Stomach (tissue), 7 donors: ENCODE data around the gene SNAPC4.

GRCh38 chr9:134458391-134458851 lies 132.2 kb downstream of the RXRA start:
- PRO-cap = no peak
- RAMPAGE, long total RNA, 5 experiments = no peak in any of the 5 experiments
- RRBS = 60% methylated on average over 3 of the region's 10 CpGs

DNA sequence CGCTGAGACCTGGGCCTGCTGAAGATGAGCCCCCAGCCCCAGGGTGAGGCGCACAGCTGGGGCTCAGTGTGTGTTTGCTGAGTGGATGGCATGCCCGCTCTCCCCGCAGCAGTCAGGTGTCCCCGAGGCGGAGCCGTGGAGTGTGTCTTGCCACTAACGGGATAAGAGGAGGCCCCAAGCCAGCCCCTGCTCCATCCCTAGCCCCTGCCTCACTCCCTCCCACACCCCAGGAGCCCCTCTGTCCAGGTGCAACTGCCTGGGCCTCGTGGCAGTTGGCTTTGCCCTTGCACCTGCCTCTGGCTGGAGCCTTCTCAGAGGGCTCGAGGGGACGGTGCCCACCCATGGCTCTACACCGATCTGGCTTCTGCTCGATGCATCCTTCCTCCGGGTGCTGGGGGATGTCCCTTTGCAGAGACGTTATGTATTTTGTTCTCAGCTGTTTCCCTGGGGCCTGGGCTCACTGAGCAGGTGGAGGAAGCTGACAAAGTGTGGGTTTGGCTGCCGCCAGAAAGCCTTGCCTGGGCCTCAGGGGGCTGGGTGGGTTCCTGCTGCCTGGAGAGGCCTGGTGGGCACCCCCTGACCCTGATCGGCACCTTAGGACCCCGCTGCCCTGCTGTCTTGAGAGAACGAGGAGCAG lies 148.6 kb downstream of the RXRA start:
- PRO-cap = no peak
- RAMPAGE, long total RNA, 5 experiments = no peak in any of the 5 experiments
- RRBS = no CpG with 5 or more reads among the region's 19 CpGs

DNA sequence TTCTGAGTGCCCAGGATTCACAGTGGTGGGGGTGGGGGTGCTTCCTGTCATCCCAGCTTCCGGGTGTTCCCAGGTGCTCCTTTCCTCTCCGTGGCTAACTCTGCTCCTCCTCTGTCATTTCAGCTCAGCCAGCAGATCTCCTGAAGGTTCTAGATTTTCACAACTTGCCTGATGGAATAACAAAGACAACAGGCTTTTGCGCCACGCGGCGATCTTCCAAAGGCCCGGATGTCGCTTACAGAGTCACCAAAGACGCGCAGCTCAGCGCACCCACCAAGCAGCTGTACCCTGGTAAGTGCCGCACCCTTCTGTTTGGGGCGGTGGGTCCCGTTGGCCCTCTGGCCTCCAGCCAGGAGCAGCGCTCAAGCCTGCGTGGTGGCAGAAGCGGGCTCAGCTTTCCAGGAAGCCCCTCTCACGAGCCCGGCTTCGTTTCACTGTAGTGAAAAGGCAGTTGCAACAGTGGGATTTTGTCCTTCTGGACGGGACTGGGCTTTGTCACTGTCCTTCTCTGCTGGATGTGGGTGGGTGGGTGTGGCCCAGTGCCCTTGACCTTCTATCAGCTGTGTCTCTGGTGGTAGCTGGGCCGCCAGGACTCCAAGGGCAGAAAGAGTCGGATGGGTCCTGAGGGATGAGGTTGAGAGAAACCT lies 49.3 kb downstream of the COL5A1 start:
- PRO-cap = no peak
- RAMPAGE, long total RNA, 5 experiments = start-site peak on the plus strand in 2 of 5 experiments, centred at positions 215 to 219 of the sequence, 22 to 432 reads per replicate
- RRBS = no CpG with 5 or more reads among the region's 23 CpGs

- PRO-cap = no peak
- RAMPAGE, long total RNA, 5 experiments = start-site peak on the plus strand in 2 of 5 experiments, at chr9:134842193-134842297 at its widest, 14 to 26 reads per replicate
- RRBS = 83% methylated on average over 3 of the region's 22 CpGs
Measured at GRCh38 chr9:134842167-134842540, 38.5 kb upstream of the FCN2 start.

- PRO-cap = no peak
- RAMPAGE, long total RNA, 5 experiments = no peak in any of the 5 experiments
- RRBS = no CpG with 5 or more reads among the region's 17 CpGs
Measured at GRCh38 chr9:134944417-134944991, 26.8 kb upstream of the FCN1 start.

DNA sequence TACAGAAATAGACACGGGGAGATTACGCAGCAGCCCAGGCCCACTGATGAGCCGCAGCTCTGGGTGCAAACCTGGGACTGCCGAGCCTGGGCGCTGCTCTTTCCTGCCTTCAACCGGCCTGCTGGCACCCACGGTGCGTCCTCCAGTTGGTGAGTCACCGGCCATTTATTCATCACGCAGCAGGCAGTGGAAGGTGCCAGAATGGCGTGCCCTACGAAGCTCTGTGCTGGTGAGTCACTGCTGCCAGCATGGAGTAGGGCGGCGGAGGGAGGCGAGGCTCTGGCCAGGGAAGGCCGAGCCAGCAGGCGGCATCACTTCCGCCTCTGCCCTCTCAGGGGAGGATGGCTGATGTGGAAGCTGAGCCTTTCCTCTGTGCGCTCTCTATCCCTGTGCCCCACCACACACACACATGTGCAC lies 39.0 kb downstream of the OLFM1 start:
- PRO-cap = unidirectional peak, plus-strand start at position 257 of the sequence
- RAMPAGE, long total RNA, 5 experiments = no peak in any of the 5 experiments
- RRBS = 28% methylated on average over 4 of the region's 19 CpGs

DNA sequence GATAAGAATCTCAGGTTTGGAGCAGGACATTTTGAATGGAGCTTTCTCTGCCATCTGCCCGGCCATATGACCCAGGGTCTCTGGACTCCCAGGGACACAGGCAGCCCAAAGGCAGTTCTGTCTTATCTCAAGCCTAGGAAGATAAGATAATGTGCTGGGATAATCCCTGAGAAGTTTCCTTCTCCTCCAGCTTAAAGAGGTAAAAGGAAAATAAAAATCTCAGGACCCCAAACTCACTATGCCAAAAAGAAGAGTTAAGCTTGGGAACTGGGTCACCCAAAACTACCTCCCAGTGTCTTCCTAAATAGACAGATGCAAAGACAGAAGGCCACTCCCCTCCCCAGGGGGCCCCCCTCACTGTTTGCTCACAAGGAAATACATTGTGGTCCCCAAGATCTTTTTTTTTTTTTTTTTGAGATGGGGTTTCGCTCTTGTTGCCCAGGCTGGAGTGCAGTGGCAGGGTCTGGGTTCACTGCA lies 10.2 kb upstream of the PPP1R26 start:
- PRO-cap = no peak
- RAMPAGE, long total RNA, 5 experiments = no peak in any of the 5 experiments
- RRBS = no CpG with 5 or more reads among the region's 2 CpGs

DNA sequence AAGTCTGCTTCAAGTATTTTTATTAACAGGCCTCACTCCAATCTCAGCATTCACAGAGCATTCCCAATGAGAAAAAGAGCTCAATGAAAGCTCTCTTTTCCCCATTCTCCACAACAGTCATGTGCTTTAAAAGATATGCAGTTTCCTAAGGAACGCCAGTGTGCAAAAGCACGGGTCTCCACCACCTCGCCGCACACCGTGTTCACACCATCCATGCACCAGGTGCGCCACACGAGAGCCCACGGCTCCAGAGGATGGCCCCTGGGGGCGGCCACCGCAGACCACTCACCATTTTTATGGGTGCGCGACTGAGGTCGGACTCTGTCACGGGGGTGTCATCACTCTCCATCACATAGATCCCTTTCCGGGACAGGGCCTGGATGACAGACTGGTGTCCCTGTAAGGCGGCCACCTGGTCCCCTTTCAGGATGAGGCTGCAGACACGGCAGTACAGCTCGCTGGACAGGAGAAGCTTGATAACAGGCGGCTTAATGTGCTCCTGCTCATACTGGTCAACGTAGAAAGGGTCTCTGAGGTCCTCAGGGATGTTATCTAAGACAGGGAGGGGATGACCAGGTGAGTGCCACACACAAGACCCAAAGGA lies 24.7 kb downstream of the CAMSAP1 start:
- PRO-cap = no peak
- RAMPAGE, long total RNA, 5 experiments = start-site peak on the minus strand in 3 of 5 experiments, centred at positions 235 to 365 of the sequence, 5 to 26 reads per replicate
- RRBS = no CpG with 5 or more reads among the region's 20 CpGs

DNA sequence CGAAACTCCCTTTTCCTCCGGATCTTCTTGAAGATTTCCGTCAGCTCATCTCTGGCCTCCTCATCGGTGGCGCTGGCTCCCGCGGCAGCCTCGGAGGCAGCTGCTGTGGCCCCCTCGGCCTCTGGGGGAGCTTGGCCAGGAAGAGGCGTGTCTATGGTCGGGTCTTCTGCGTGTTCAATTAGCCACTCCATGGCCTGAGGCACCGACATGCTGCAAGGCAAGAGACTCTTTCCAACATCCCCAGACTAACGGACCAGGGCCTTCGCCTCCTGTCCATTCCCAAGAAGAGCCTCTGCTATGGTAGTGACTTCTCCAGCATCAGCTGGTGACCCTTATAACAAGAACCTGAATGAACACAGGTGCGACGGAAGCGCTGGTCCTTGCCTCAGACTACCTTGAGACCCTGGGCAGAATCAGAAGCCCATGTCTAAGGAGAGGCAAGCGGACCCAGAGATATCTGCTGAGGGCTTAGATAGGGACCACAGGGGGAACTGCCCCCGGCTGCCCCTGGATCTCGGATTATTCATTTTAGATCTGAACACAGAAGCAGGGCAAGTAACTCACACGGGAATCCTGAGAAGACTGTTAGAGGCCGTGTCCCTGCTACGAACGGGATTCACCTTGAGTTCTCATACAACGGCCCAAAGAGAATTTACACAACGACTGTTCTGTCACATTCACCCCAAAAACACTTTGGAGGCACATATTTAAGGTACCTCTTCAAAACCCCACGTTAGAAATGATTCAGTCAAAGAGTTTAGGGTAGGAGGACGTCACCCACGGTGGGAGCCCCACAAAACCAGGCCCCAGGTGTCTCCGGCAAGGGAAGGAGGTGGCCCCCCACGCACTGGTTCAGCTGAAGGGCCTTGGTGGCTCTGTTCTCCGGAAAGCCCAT lies 15.9 kb downstream of the UBAC1 start:
- PRO-cap = no peak
- RAMPAGE, long total RNA, 5 experiments = start-site peak on the minus strand in 2 of 5 experiments, centred at positions 180 to 298 of the sequence, 7 to 24 reads per replicate
- RRBS = 96% methylated on average over 3 of the region's 33 CpGs

- PRO-cap = unidirectional peak, plus-strand start at chr9:135946351
- RAMPAGE, long total RNA, 5 experiments = start-site peak on the minus strand in 2 of 5 experiments, at chr9:135946315-135946752 at its widest, 8 to 13 reads per replicate
- RRBS = 27% methylated on average over 1 of the region's 14 CpGs
Measured at GRCh38 chr9:135946224-135946737, 14.9 kb downstream of the UBAC1 start.

- PRO-cap = no peak
- RAMPAGE, long total RNA, 5 experiments = no peak in any of the 5 experiments
- RRBS = no CpG with 5 or more reads among the region's 9 CpGs
Measured at GRCh38 chr9:135980951-135981236, 19.7 kb upstream of the UBAC1 start.

DNA sequence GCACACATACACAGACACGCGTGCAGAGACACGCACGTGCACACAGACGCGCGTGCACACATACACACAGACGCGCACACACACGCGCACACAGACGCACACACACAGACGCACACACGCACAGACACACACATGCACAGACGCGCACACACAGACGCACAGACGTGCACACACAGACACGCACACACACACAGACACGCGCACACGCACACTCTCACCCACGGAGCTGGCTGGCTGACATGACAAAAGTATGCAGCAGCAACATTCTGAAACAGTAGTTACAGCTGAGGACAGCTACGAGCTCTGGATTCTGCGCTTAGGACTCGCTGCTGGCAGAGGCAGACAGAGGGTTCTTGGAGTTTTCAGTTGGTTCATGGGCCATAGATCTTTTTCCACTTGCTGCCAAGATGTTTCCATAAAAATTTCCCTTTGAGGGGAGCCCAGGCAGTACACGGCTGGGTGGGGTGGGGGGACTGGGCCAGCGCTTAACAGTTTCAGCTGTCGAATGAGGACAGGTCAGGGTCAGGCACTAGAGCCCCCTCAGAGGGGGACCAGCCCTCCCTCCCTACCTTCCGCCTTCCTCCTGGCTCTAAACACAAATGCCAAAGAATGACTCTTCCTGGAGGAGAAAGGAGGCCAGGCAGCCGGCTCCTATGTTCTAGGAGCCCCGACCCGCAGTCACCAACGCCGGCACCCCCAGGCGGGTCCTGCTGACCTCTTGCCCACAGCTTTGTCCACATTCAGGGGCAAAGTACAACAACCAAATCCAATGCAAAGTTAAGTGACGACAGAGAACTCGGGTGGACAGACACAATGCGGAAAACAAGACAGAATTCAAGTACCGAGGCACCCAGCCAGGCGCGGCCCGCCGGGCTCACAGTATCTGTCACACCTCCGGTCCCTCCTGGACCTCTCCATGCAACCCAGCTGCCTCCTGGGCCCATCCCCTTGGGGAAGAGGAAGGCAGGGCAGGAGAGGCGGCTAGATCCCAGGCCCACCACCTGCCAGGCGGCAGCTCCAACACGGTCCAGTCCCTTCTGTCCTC lies 46.5 kb upstream of the UBAC1 start:
- PRO-cap = unidirectional peak, plus-strand start at position 620 of the sequence
- RAMPAGE, long total RNA, 5 experiments = start-site peak on the minus strand in 1 of 5 experiments, centred at position 64 of the sequence, 24 reads per replicate
- RRBS = 75% methylated on average over 4 of the region's 48 CpGs

- PRO-cap = no peak
- RAMPAGE, long total RNA, 5 experiments = start-site peak on the minus strand in 2 of 5 experiments, at chr9:136009317-136009936 at its widest, 16 to 22 reads per replicate
- RRBS = no CpG with 5 or more reads among the region's 19 CpGs
Measured at GRCh38 chr9:136009030-136009780, 48.0 kb upstream of the UBAC1 start.

- PRO-cap = unidirectional peak, plus-strand start at chr9:136025620
- RAMPAGE, long total RNA, 5 experiments = no peak in any of the 5 experiments
- RRBS = no CpG with 5 or more reads among the region's 9 CpGs
Measured at GRCh38 chr9:136025473-136025817, 64.3 kb upstream of the UBAC1 start.

DNA sequence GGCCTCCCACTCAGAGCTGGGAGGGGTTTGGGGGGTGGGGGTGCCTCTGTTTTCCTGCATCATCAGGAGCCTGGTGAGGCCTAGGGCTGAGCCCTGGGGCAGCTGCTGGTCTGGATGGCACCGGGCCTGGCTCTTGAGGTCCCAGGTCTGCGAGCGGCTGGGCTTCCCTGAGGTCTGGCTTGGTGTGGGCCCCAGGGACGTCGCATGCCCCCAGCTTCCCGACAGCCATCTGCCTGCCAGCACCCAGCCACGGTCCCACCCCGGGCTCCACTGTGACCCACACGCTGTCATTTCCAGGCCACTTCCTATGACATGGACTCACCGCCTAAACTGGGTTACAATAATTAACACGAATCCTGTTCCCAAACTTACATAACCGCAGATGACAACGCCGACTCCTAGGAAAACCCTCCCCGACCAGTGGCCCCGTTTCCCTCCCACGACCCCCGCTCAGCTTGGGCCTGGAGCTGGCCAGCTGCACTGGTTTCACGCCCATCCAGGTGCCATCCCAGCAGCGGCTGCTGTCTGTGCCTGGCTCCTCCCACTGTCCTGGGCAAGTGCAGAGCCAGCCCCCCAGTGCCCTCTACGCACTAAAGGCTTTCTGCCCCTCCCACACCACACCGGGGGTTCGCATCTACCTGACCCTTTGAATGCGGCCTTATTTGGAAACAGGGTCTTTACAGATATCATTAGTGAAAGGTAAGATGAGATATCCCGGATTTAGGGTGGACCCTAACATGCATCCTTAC lies 8.6 kb downstream of the NACC2 start:
- PRO-cap = no peak
- RAMPAGE, long total RNA, 5 experiments = start-site peak on the minus strand in 1 of 5 experiments, centred at position 467 of the sequence, 10 reads per replicate
- RRBS = 82% methylated on average over 4 of the region's 25 CpGs

DNA sequence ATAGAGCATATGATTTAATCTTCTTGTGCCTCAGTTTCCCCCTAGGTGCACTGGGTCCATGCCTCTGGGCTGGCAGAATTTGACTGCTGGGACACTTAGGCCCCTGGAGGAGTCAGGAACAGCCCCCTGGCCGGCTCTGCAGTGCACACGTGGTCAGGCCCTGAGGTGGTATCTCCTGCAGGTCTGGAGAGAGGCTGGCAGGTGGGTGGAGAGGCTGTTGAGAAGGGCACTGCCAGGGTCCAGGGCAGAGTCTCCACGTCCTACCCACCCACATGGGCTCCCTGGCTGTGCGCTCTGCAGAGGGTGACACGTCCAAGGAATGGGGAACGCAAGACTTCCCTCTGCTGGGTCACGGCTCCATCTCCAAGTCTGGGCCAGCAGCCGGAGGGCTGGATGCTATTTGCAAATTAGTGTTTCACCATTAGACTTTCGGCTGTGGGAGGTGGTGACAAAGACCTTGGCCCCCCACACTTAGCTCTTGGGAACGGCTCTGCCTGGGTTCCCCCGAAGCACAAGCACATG lies 25.5 kb upstream of the TMEM250 start:
- PRO-cap = unidirectional peak, minus-strand start at position 252 of the sequence
- RAMPAGE, long total RNA, 5 experiments = no peak in any of the 5 experiments
- RRBS = no CpG with 5 or more reads among the region's 11 CpGs

- PRO-cap = bidirectional peak, plus-strand start at chr9:136246090, minus-strand start at chr9:136245803
- RAMPAGE, long total RNA, 5 experiments = no peak in any of the 5 experiments
- RRBS = no CpG with 5 or more reads among the region's 28 CpGs
Measured at GRCh38 chr9:136245903-136246431, 355 bp upstream of the QSOX2 start.

DNA sequence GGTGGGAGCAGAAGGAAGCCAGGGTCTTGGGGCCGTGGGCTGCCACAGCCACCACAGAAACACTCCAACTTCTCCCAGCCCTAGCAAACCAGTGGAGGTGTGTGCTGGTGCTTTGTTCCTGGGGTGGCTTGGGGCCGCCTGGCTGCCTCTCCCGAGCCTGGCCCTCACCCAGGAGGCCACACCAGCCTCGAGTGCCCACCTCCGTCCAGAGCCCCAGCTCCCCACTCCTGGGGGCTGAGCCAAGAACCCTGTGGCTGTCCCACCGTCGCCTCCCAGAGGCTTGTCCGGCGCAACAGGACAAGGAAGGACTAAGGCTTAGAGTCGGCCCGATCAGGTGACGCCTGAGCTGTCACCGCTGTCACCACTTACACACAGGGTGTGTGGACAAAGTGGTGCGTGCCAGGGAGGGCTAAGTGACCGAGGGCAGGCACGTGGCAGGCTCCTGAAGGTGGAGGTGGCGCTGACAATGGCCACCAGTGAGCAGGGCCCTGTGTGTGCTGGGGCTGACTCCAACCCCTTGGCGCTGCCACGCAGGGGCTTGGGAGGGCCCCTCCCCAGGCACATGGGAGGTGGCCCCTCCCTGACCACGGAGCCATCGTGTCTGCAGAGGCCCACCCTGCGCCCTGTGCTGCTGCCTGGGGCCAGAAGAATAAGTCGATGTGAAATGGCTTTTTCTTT lies 2.9 kb upstream of the GPSM1 start:
- PRO-cap = unidirectional peak, minus-strand start at position 286 of the sequence; bidirectional peak, plus-strand start at position 437 of the sequence, minus-strand start at position 286 of the sequence
- RAMPAGE, long total RNA, 5 experiments = no peak in any of the 5 experiments
- RRBS = no CpG with 5 or more reads among the region's 23 CpGs

DNA sequence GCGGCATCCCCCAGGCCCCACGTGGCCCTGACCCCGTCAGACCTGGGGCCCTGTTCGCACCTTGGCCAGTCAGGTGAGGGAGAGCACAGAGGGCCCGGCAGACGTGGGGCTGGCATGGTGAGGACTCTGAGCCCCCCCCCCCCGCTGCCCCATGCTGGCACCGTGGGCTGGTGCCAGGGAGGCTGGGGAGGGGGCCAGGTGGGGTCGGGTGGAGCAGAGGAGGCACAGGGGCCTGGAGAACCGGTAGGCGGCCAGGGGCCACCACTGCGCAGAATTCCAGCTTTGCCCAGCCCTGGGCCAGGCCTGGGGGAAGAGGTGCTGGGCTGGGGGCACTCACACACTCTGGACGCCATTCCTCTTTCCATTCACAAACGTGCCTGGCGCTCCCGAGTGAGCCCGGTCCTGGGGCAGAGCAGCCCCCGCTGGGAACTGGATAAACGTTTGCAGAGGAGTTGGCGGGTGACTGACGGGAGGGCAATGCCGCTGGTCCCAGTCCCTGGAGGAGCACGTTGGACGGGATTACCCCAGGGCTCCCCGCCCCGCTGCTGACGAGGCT lies 4.0 kb downstream of the GPSM1 start:
- PRO-cap = no peak
- RAMPAGE, long total RNA, 5 experiments = no peak in any of the 5 experiments
- RRBS = no CpG with 5 or more reads among the region's 27 CpGs

- PRO-cap = bidirectional peak, plus-strand start at chr9:136400345, minus-strand start at chr9:136400168
- RAMPAGE, long total RNA, 5 experiments = start-site peak on the minus strand in 1 of 5 experiments, at chr9:136400159-136400227 at its widest, 57 to 129 reads per replicate
- RRBS = 6% methylated on average over 24 of the region's 83 CpGs
Measured at GRCh38 chr9:136400008-136401151, at the start of gene SNAPC4. SNAPC4 (minus strand) TSS chr9:136400170.